Foreskin keratinocyte (primary cell): ENCODE measurements around the genes PLPPR1 and OR13C5.

GRCh38 chr9:101028416-101029453, at the start of gene PLPPR1:
Gene PLPPR1, plus strand, starts transcription at chr9:101028727.
- RAMPAGE, total RNA: no peak

DNA sequence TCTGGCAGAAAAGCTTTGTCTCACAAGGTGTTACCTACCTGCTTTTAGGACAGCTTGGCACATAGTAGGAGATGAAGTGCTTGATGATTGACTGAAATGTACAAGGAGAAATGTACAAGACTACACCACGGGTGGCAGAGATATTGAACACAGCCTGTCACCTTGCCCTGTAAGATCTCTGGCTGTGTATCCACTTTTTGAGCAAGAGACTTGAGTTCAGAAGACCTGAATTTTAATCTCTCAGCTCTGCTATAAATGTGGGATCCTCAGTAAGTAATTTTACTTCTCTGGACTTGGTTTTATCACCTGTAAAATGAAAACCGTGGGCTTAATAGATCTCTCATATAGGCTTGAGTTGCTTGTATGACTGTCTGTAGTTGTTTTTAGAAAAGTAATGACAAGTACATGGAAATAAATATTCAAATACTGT, 15.6 kb downstream of the ALDOB start:
- RAMPAGE, total RNA: no peak

- RAMPAGE, total RNA: no peak
Observed at GRCh38 chr9:101580052-101580412, 14.7 kb downstream of the PPP3R2 start.

DNA sequence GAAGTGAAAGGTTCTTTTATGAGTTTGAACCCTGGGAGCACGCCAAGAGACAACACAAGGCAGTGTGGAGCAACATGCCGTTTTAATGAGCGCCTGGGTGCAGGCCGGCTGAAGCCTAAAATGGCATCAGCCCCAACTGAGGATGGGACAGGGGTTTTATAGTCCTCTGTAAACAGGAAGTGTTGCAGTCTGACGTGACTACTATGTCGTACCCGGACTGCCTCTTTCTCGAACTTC, 193.7 kb downstream of the CYLC2 start:
- RAMPAGE, total RNA: no peak

DNA sequence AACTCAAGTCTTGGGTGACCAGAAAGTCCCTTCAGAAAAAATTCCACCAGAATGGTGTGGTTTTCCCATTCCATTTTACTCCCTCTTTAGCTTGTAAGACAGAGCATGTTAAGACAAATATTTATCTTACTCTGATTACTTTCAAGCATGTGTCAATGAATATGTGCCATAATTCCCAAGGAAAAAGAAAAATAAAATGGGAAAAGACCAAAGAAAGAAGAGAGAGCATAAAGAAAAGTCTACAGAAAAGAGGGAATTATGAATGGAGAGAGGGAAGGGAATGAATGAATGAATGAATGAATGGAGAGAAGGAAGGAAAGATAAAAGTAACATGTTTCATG, at the start of gene OR13C5:
Gene OR13C5, minus strand, starts transcription at position 74 of the 341 bp plus-strand sequence.
- RAMPAGE, total RNA: no peak

DNA sequence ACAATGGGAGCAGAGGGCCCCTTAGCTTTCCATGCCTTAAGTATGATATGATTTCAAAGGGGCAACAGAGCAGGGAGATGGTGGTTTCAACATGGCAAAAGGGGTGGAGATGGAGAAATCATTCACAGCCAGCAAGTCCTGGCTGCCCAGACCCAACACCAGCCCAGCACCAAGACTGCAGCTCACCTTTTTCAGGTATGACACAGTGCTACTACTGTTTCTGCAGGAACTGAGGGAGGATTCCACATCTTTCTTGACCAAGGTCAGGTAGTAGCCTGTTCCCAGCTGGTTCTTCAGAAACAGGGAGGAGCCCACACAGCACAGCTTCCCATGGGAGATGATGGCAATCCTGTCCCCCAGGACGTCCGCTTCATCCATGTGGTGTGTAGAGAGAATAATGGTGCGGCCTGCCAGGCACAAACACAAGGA, 54.6 kb downstream of the NIPSNAP3B start:
- RAMPAGE, total RNA: no peak

- RAMPAGE, total RNA: no peak
Observed at GRCh38 chr9:104905848-104906367, 22.0 kb downstream of the ABCA1 start.

GRCh38 chr9:104907709-104907940, 20.3 kb downstream of the ABCA1 start:
- RAMPAGE, total RNA: no peak

DNA sequence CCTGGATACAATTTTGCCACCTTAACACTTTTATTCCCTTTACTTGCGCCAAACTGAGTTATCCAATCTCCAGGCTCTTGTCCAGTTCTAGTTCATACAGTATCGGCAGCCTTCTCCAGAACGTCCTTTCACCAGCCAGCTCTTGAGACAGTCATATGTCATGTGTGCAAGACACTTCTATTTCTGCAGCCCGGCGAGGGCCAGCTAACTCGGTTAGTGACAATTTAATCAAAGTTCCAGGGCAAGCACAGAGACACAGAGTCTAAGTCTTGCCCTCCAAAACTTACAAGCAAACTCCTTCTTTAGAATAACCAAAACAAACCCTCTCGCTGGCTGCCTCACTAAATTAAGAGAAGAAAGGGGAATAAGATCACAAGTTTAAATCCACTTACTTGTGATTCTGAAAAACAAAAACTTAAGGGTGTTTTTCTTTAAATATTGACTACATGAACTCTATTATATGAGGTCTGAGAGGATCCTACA, 12.8 kb downstream of the ABCA1 start:
- RAMPAGE, total RNA: no peak

GRCh38 chr9:104923060-104923646, 4.8 kb downstream of the ABCA1 start:
- RAMPAGE, total RNA: no peak

- RAMPAGE, total RNA: no peak
Observed at GRCh38 chr9:104991627-104992350, 63.8 kb upstream of the ABCA1 start.

- RAMPAGE, total RNA: no peak
Observed at GRCh38 chr9:105245626-105245835, 1.1 kb downstream of the SLC44A1 start.

GRCh38 chr9:105298789-105300128, 54.8 kb downstream of the SLC44A1 start:
- RAMPAGE, total RNA: no peak

DNA sequence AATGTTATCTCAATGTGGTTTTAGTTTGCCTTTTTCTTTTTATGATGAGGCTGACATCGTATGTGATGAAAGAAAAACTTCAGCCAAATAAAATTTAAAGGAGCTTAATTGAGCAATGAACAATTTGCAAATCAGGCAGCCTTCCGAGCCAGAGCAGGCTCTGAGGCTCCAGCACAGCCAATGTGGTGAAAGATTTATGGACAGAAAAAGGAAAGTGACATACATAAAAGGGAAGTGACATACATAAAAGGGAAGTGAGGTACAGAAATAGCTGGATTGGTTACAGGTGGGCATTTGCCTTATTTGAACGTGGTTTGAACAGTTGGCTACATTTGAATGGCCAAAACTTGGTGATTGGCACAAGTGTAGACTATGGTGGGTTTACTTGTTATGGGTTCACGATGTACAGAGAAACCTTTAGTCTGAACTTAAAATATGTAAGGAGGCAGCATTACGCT, 10.6 kb downstream of the TAL2 start:
- RAMPAGE, total RNA: no peak

DNA sequence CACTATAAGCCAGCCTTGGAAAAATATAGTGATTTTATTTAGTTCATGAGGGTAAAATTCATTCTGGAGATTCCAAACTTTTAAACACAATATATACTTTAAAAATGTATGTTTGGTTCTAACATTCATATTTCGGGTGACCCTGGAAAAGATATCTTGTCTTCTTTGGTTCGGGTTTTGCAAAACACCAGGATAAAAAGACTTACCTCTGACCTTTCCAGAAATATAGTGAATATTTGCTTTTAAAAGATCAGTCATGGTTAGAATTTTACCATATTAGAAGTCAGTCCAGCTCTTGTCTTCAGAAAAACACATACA, 33.6 kb upstream of the ZNF462 start:
- RAMPAGE, total RNA: no peak

DNA sequence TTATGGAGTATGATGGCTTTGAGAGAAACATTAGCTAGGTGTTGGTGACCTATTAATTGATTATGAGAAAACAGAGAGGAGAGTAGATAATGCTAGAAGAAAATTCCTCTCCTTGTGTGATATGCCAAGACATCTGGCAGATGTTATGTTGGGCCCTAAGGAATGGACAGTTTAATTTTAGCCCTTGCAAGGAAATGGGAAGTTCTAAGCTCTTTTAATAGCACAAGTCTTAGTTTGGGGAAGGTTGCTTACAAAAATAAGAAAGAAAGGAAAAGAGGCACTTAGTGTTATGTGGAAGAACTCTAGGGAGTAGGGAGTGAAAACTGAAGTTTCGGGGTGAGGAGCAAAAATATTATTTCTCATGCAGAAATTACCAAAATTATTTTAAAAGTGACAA, 5.2 kb downstream of the ZNF462 start:
- RAMPAGE, total RNA: no peak

GRCh38 chr9:107269623-107270118, 13.4 kb upstream of the RAD23B start:
- RAMPAGE, total RNA: no peak

GRCh38 chr9:107295027-107295993, 12.2 kb downstream of the RAD23B start:
- RAMPAGE, total RNA: no peak

GRCh38 chr9:107306271-107306786, 23.2 kb downstream of the RAD23B start:
- RAMPAGE, total RNA: no peak

DNA sequence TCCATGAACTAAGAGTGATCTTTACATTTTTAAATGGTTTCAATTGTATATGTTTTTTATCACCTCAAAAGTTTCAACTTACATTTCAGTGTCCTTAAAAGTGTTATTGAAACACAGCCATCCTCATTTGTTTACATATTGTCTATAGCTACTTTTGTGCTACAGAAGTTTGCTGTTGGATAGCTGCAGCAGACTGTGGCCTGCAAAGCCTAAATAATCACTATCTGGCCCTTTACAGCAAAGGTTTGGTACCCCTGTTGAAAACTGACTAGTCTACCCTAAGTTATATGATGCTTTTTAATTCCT, 49.5 kb downstream of the RAD23B start:
- RAMPAGE, total RNA: no peak